Metastatic Pancreatic Carcinoma in the Ovary (tissue), 1 donor: Measurements from ENCODE around the genes HSP90B1 and HCFC2.

GRCh38 chr12:102956246-102957104, 999 bp upstream of the ASCL1 start:
- PRO-cap = unidirectional peak, plus-strand start at chr12:102956489

DNA sequence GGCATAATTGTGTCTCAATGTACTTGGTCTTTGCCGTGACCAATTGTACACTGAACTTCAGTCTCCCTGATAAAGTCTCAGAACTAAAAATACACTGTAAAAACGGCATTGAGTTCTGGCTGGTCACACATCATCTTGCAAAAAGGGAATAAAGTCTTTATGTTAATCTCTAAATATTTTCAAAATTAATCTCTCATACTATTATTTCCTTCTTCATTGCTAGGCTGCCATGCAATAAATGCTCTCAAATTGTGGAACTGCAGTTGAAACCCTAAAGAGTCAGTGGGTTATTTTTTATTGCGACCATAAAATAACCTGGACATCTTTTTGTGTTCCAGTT, 157.5 kb downstream of the ASCL1 start:
- PRO-cap = no peak

GRCh38 chr12:103269170-103269415, 226.7 kb downstream of the C12orf42 start:
- PRO-cap = no peak

DNA sequence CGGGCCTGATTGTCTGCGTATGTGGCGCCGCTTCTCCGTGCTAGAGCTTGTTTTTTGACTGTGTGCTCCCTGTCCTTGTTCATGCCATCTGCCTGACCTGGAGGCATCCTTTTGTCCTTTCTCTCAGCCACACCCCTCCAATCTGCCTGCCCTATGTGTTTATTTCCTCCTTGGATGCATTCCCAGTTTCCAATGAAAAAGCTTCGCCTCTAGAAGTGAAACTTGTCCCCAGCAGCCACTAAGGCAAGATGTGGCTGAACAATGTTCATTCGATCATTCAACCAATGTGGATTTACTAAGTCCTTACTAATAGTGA, 98.5 kb downstream of the NT5DC3 start:
- PRO-cap = bidirectional peak, plus-strand start at position 225 of the sequence, minus-strand start at position 90 of the sequence

- PRO-cap = no peak
Observed at GRCh38 chr12:103848312-103848598, 7.2 kb upstream of the NT5DC3 start.

- PRO-cap = bidirectional peak, plus-strand start at chr12:103930410, minus-strand start at chr12:103930122; unidirectional peak, plus-strand start at chr12:103930480; unidirectional peak, plus-strand start at chr12:103930571
Observed at GRCh38 chr12:103930231-103931389, at the start of gene HSP90B1. Gene HSP90B1, plus strand, starts transcription at chr12:103930410.

DNA sequence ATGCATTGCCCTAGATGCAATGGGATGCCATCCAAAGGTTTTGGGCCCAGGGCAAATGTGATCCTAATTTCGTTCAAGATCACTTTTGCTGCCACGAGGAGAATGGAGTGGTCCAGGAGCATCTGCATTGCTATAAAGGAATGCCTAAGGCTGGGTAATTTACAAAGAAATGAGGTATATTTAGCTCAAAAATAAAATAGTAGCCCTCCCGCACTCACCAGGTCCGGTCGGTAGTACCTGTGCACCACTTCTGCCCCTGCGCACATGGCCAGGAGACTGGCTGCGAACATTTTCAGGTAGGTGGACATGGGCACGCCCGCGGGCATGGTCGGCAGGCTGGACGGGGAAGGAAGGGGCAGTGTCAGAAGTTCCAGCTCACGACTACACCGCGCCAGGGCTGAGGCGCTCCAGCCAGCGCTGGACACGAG, 588 bp downstream of the UQCC6 start:
- PRO-cap = no peak

DNA sequence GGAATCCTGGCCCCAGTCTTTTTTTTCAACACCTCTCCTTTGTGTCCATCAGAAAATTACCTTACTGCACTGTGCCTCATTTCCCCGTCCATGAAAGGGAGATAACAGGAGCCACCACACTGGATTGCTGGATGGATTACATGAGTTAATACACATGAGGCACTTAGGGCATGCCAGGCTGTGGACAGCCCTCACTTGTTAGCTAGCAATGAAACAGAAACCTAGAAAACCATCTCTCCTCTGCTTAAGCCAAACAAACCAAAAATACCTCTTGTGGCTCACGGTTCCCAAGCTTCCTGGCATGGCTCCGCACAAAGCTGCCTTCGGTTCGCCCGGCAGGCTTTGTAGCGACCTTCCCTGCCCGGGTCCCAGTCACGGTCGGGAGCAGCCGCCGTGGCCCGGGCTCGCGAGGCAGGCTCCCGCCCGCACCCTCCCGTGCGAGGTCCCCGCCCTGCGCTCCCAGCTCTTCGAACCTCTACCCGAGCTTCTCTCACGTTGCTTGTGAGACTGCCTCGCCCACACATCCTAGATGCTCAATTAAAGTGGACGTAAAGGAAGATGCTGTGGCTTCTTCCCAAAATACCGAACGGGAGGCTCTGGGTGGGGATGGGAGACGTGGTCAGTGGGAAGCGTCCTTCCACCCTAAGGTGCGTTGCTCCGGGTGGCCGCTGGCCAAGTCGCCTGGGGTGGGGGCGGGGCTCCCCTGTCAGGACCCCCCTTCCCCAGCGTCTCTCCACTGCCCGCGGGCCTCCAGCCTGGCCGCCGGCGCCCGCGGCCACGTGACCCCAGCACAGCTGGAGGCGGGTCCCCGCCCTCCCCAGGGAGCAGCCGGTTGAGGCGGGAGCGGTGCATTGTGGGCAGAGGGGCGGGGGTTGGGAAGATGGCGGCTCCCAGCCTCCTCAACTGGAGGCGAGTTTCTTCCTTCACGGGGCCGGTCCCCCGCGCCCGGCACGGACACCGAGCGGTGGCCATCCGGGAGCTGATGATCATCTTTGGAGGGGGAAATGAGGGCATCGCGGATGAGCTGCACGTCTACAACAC, at the start of gene HCFC2:
HCFC2 (plus strand) TSS at position 851 of the 1,041 bp plus-strand sequence.
- PRO-cap = bidirectional peak, plus-strand start at position 860 of the sequence, minus-strand start at position 779 of the sequence

- PRO-cap = no peak
Observed at GRCh38 chr12:104138514-104139343, 719 bp upstream of the NFYB start.

- PRO-cap = no peak
Observed at GRCh38 chr12:104180046-104180775, 35.4 kb upstream of the TXNRD1 start.

- PRO-cap = no peak
Observed at GRCh38 chr12:104285784-104286458, 17.6 kb upstream of the EID3 start.

DNA sequence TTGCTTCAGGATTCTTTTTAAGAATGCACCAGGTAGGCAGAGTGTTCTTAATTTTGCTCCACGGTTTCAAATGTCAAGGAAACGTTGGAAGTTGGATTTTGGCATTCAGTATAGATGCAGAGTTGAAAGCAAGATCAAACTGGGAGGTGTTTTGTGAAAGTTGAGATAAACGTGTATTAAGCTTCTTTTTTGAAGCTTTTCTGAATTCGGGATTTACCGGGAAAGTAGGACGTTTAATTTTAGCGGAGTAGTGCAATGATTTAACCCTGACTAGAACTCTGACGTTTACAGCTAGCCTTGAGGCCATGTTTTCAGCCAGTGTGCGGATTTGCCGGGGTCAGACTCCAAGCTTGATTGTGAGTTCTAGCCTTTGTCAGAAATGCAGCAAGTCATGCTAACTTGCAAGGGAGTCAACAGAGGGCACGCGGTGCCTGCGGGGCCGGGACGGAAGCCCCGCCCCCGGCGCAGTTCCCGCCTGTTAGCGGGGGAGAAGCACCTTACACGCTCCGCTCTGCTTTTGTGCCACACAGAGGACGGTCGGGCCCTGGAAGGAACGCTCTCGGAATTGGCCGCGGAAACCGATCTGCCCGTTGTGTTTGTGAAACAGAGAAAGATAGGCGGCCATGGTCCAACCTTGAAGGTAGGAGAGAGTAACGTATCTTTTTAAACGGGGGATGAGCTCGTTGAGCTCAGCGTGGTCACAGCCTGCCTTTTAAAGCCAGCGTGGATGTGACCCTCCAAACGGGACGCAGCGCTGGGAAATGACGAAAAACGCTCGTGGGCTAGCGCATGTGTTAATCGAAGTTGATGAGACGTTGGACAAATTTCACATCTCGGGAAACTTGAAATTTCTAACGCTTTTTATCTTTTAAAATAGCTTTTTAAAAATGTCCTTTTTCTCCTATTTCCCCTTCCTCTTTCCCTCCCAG, 14.9 kb upstream of the EID3 start:
- PRO-cap = bidirectional peak, plus-strand start at position 529 of the sequence, minus-strand start at position 380 of the sequence

DNA sequence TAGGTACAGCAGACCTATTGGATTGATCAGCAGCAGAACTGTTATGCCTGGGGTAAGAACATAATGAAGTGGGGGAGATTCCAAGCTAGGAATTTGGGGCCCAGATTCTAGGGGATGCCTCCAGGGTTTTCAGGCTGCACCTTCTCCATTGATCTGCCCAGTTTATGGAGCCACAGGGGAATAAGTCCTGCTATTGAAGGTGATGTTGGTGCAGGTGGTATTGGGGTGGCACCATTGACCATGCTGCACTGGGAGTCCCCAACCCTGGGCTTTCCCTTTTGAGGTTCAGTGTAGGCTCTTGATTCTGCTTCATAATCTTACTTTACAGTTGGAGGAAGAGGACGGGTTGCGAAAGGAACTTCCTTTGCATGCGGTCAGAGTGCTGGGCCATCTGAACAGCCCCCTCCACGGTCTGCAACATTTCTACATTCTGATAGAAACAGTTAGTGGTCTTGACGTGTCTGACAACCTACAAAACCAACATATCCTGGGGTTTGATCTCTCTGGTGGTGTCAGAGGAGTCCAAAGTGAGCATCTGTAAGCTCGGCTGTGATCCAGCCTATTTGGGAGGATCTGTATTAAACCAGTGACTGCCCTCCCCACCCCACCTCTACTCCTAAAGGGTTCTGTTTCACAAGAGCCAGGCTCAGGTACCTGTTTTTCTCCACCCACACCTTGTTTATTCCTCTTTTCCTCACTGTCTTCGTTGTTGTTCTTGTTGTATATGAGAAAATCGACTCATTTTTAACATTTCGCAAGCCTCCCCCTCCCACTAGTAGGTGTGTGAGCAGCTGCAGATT, 113.0 kb downstream of the CHST11 start:
- PRO-cap = no peak

- PRO-cap = no peak
Observed at GRCh38 chr12:104603803-104604903, 147.4 kb downstream of the CHST11 start.

- PRO-cap = no peak
Observed at GRCh38 chr12:104649276-104650466, 192.9 kb downstream of the CHST11 start.

DNA sequence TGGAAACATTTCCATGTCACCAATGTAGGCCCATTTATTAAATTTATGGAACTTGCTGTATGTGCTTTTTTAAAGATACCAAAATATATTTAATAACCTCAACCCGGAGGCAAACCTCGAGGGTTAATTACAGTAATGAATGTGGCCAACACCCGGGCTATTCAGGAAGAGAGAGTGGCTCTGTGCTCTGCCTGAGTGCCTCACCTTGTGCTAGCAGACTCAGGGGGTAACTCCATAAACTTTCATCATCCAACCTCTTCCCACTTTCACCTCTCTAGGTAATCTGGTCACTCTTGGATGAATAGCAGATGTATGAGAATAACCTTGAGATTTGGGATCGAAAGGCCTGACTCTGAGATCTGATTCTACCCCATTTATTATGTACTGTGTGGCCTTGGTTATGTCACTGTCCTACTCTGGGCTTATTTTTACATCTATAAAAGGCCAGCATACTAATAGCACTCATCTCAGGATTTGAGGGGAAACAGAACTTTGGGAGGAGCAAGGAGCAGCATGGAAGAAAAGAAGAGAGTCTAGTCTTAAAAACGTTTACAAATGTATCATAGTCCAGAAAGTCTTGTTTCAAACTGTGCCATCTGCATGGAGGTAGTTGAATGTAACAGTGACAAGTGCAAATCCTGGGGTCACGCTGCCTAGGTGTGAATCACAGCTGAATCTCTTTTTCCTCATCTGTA, 208.2 kb downstream of the CHST11 start:
- PRO-cap = no peak

DNA sequence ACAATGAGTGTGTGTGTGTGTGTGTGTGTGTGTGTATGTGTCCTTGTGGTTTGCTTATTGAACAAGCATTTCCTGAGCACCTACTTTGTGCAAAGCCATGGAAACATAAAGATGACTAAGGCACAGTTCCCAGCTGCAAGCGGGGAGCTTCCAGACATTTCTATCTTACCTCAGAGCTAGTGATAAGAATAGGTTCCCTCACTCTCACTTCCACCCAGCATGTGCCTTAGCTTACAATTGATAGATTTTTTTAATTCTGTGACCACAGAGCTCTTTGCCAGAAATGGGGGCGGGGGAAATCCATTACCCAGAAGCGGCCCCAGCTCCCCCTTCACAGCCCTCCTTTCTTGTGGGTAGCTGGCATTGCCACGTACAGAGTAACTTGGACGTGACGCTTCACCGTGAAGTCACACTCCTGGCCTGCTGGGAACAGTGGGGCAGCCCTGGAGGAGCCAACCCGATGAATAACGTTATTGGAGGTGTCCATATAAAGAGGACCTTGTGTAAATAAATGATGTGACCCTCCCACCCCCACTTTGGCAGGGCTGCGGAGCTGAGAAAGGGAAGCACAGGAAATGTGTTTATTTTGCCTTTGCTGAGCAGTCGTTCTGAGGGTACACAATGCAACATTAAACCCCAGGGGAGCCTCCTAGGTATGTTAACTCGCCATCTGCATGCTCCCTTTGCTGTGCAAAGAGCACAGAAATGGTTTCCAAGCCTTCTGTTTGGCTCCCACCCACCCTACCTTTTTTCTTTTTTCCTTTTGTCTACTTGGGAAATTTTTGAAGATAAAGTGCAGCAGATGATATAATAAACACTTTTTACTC, 238.9 kb downstream of the CHST11 start:
- PRO-cap = no peak

- PRO-cap = no peak
Observed at GRCh38 chr12:105183513-105184333, 52.3 kb downstream of the APPL2 start.

GRCh38 chr12:105198632-105199795, 37.0 kb downstream of the APPL2 start:
- PRO-cap = no peak

- PRO-cap = no peak
Observed at GRCh38 chr12:105215236-105215657, 20.7 kb downstream of the APPL2 start.